Right lobe of liver (tissue), 4 donors: ENCODE results near the genes SEH1L, ZNF519 and ANKRD30B.

DNA sequence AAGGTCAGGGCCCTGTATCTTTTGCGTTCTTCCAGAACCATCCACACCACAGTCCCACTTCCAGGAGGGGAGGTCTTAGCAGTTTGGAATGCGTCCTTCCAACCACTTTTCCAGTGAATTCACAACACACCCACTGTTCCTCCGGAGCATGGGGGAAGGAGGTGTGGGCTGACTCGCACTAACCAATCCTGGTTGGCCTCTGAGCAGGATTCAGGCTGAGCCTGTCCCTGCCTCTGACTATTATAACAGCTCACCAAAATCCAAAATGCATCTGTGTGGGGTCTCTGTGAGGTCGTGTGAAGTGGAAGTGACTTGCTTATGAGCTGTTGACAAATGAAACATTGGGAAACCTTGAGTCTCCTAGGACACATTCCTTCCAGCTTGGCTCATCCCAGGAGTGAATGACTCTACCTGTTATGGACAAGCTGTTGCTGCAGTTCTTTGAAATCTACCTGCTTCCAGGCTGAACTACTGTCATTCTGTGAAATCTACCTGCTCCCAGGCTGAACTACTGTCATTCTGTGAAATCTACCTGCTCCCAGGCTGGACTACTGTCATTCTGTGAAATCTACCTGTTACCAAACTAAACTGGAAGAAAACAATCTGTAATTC, 1.5 kb downstream of the CIDEA start:
- PRO-cap, 4 experiments: no peak in any of the 4 experiments
- RAMPAGE, long total RNA, 2 experiments: no peak in any of the 2 experiments

DNA sequence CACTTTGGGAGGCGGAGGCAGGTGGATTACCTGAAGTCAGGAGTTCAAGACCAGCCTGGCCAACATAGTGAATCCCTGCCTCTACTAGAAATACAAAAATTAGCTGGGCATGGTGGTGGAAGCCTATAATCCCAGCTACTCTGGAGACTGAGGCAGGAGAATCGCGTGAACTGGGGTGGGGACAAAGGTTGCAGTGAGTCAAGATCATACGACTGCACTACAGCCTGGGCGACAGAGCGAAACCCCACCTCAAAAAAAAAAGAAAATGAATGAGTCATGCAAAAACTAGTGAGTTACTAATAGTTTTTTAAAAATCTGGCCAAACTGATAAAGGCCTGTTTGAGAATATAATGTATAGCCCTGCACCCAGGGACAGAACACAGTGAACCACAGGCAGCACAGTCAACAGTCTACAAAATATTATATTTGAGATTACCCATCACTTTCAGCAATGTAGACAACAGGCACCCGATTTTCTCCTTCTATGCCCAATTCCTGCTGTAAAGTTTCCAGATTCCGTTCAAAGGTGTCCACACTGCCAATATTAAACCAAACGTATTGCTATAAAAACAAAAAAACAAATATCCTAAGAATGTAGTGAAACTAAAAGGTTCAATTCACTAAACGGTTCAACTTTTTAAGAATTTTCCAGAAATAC, 17.4 kb downstream of the AFG3L2 start:
- PRO-cap, 4 experiments: no peak in any of the 4 experiments
- RAMPAGE, long total RNA, 2 experiments: no peak in any of the 2 experiments

DNA sequence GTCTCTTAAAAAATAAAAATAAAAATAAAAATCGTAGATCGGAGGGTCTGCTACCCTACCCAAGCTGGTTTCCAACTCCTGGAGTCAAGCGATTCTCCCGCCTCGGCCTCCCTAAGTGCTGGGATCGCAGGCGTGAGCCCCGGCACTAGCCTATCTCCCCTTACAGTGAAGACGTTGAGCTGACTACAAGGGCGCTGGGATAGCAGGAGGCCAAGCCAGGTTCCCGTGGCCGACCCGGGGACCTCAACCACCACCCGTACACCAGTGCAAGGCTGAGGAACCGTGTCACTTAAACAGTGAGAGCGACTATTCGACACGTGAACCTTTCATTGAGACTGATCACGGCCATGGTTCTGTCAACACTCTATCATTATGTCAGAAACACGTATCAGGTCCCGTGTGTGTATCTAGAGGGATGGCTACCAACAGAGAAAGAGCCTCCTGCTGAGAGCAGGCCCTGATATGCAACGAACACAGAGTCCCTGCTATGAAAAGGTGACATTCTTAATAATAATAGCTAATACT, 989 bp downstream of the AFG3L2 start:
- PRO-cap, 4 experiments: peak in 3 of 4 experiments; most common plus-strand start position 406 of the sequence (in 2); most common minus-strand start position 317 of the sequence (in 1)
- RAMPAGE, long total RNA, 2 experiments: no peak in any of the 2 experiments

GRCh38 chr18:12393932-12394412, 13.8 kb upstream of the PRELID3A start:
- PRO-cap, 4 experiments: no peak in any of the 4 experiments
- RAMPAGE, long total RNA, 2 experiments: no peak in any of the 2 experiments

DNA sequence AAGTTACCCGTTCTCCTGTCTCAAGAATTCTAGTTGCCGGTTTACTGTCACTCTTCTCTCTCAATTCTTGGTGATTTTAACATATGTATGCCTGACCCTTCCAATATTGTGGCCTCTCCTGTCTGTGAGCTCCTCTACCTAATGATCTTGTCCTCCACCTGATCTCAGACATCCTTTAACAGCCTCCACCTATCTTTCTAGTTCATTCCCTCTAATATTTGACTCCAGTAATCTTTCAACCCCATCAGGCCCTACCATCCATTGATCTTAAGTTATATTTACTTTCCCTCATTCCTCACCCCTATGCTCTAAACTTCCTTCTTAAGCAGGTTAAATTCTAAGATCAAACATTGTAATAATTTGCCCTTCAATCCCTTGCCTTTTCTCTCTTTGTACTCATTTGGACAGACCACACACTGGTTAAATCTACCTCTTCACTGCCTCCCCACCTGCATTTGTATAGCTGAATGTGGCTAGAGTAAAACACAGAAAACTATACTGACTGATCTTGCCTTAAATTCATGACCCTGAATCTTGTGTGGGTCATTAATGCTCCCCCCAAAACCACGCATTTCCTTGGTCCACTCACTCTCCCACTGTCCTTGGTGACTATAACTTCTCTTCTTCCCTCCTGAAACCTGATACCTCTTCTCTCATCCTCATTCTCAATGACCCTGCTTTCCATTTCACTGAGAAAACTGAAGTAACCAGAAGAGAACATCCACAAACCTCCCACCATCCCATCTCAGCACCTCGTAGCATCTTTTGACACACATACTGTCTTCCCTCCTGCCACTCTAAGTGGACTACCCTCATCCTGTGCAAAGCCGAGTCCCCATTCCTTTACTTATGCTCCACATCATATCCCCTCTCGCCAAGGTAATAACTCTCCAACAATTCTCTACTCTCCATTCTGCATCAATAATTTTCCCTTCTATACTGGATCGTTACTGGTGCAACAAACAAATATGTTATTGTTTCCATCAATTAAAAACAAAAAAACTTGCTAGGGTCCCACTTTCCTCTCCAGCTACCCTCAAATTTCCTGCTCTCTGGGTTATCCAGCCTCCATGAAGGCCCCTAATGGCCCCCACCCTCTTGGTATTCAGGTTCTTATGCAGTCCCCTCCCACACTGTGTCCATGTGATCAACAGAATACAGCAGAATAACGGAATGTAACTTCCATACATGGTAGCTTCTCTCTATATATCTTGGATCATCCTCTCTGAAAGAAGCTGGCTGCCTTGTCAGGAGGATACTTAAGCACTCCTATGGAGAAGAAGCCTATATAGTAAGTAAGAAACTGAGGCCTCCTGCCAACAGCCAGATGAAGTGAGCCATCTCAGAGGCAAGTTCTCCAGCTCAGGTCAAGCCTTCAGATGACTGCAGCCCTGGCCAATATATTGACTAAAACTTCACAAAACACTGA, 47.2 kb downstream of the SPIRE1 start:
- PRO-cap, 4 experiments: no peak in any of the 4 experiments
- RAMPAGE, long total RNA, 2 experiments: no peak in any of the 2 experiments

DNA sequence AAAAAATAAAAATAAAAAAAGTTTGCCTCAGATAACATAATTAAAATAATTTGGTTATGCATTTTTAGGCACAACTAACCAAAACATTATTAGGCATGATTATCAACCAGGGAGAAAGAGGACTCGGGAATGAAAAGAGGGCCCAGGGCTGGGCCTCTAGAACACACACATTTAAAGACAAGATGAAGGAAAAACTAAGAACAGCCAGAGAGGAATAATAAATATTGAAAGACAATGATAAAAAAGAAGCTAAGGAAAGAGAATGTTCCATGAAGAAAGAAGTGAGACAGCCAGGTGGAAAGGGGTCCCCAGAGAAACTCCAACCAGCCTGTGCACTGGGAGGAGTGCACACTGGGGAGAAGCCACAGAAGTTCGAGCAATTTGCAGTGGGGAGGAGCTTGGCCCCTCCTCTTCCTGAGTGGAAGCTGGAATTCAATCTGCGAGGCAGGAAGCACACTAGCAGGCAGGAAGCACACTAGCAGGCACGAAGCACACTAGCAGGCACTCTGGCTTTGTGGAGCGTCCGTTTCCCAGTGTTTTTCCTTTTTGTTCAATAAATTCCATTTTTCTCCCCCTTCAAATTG, 21.1 kb upstream of the SPIRE1 start:
- PRO-cap, 4 experiments: peak in 4 of 4 experiments; most common plus-strand start position 504 of the sequence (in 4); most common minus-strand start position 353 of the sequence (in 3)
- RAMPAGE, long total RNA, 2 experiments: no peak in any of the 2 experiments

- PRO-cap, 4 experiments: peak in 1 of 4 experiments; most common plus-strand start chr18:12776945 (in 1)
- RAMPAGE, long total RNA, 2 experiments: no peak in any of the 2 experiments
Observed at GRCh38 chr18:12776585-12777406, 74.0 kb downstream of the PSMG2 start.

- PRO-cap, 4 experiments: peak in 3 of 4 experiments; most common plus-strand start chr18:12862644 (in 3); most common minus-strand start chr18:12862474 (in 2)
- RAMPAGE, long total RNA, 2 experiments: no peak in any of the 2 experiments
Observed at GRCh38 chr18:12862313-12862959, 21.6 kb downstream of the PTPN2 start.

DNA sequence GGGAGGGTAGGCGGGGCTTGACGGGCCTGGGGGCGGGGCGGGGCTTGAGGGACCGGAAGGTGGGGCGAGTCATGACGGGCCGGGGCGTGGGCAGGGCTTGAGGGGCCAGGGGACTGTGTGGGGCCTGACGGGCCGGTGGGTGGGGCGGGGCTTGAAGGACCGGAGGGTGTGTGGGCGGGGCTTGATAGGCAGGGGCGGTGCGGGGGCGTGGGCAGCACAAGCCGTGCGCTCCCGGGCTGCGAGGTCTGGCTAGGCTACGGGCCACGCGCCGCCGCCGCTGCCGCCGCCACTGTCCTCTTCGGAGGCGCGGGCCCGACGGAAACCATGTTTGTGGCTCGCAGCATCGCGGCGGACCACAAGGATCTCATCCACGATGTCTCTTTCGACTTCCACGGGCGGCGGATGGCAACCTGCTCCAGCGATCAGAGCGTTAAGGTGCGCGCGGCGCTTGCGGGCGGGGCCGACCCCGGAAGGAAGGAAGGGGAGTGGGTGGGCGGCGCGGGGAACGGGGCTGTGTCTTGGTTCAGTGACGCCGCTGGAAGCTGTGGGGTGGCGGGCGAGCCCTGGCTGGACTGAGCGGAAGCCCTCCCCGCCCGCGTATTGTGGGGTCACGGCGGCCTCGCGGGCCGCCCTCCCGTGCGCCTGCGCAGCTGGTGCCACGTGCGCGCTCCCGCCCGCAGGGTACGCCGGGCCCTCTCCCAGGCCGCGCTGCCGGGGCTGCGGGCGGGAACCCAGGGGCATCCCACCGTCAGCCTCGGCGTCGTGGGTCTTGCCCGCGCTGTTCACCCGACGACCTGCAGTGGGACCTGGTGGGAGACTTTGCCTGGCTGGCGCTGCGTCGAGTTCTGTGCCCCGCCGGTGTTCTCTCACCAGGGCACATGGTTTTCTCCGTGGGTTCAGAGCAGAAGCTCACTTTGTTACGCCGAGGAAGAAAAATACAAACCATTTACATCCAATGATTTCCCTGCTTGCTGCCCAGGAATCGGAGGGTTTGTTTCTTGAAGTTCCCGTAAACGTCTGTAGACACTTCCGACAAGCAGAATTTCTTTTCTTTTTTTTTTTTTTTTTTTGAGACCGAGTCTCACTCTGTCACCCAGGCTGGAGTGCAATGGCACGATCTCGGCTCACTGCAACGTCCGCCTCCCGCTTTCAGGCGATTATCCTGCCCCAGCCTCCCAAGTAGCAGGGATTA, at the start of gene SEH1L:
Gene SEH1L (plus strand): TSS at position 214 of the 1,192 bp plus-strand sequence.
- PRO-cap, 4 experiments: peak in 4 of 4 experiments; most common plus-strand start position 526 of the sequence (in 4); most common minus-strand start position 404 of the sequence (in 3)
- RAMPAGE, long total RNA, 2 experiments: start-site peak on the plus strand in 2 of 2 experiments, centred at positions 235 to 237 of the sequence, 495 to 1,001 reads per replicate

DNA sequence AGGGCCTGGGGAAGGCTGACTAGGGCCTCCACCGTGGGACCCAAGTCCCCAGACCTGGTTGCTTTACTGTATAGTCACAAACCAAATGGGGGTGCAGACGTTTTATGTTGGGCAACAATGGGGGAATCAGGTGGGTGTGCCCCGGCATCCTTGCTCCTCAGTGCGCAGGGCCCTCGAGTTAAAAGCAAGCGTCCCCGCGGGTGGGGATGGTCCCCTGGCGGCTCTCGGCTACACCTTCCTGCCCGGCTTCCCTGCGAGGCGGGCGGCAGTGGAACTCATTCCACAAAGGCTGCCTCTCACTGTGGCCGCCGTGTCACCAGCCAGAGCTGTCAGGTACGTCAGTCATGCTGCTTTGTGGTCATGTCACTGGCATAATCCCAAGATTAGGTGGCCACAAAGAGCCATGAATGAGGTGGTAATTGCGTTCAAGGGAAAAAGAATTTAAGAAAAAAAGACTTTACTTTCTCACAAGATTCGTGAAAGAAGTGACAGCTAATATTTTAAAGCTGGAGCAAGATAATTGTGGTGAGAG, 82.5 kb upstream of the LDLRAD4 start:
- PRO-cap, 4 experiments: peak in 2 of 4 experiments; most common plus-strand start position 382 of the sequence (in 2)
- RAMPAGE, long total RNA, 2 experiments: no peak in any of the 2 experiments

GRCh38 chr18:13280332-13281063, 61.9 kb downstream of the LDLRAD4 start:
- PRO-cap, 4 experiments: no peak in any of the 4 experiments
- RAMPAGE, long total RNA, 2 experiments: no peak in any of the 2 experiments

DNA sequence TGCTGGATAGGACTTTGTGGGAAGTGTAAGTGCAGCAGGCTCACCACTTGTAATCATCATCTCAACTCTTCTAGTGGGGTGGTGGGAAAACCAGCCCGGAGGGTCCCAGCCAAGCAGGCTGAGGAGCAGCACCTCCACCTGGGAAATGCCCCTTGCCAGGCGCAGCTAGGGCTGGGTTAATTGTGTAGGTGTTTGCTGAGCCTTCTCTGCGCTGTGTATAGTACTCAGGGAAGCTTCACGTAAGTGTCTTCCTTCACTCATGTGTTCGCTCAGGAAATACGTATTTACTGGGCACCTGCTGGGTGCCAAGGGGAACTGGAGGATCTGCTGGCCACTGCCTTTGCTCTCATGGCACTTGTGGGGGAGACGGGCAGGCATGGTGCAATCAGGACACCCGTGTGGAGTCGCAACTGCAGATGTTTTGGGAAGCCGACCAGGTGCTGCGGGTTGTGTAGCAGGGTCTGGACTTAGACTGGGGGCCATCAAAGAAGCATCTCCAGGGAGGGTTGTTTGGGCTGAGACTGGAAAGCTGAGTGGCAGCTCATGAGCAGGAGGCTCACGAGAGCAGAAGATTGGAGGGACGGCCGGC, 164.5 kb downstream of the LDLRAD4 start:
- PRO-cap, 4 experiments: no peak in any of the 4 experiments
- RAMPAGE, long total RNA, 2 experiments: no peak in any of the 2 experiments

DNA sequence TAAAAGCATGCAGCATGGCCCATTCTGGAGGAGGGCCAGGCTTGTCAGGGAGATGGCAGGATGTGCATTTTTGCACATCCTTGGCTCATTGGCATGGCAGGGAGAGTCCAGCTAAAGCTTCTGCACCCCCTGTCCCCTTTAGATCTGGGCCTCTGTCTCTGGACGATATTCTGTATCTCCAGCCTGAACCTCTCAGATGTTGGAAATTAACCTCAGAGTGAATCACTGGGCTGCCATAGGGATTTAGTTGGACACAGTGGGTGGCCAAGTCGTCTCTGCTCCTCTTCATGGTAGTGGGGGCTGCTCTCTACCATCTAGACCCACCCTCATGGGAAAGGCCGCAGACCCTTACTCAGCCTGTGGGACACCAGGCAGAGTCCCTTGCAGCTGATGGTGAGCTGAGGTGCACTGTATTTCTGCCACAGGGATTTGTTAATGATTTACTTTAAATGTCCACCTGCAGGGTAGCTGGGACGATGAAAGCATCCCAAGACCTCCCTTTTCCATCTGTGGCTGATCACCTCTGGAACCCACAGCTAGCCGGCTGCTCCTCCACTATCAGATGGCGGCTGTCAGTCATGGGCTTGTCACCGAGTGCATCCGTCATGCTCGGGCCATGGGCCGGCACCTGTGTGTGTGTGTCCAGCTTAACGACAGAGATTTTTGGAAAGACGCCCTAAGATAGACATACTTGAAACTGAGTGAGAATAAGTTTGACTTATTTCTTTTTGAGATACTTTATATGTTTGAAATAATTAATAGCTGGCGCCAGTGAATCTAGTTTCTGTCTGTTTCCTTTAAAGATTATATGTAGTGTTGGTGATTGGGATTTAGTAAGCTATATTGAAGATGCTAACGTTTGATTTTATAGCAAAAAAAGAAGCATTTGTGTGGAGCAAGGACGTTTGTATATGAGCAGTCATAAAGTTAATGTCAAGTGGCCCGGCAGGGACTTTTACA, 235.3 kb downstream of the FAM210A start:
- PRO-cap, 4 experiments: no peak in any of the 4 experiments
- RAMPAGE, long total RNA, 2 experiments: no peak in any of the 2 experiments

DNA sequence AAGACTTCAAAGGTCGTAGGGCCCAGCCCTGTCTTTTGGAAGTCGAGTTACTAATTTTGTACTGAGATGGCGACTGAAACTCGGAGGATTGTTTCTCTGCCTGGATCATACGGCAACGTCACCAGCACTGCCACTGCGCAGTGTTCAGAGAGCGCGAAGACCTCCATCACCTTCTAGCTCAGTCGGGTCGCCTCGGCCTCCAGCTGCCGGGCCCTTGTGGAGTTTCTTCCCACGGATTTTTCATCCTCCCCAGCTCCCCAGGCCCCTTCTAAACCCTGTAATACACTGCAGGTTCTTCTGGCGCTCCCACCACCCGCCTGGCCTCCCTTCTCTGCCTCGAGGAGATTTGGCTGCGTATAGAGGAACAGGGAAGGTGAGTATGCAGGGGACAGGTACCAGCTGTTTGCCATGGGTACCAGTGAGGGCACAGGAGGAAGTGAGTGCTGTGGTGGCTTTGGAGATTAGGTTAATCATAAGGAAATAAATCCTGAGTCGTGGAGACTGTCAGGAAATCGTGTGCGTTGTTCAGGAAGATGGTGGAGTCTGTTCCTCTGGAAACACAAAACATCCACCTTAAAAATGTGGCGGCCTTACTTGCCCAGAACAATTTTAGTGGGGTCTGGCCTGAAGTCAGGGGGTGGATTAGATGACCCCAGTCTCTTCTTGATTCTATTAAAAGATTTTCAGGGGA, 230.5 kb downstream of the FAM210A start:
- PRO-cap, 4 experiments: no peak in any of the 4 experiments
- RAMPAGE, long total RNA, 2 experiments: no peak in any of the 2 experiments

GRCh38 chr18:13499758-13500000, 226.7 kb downstream of the FAM210A start:
- PRO-cap, 4 experiments: no peak in any of the 4 experiments
- RAMPAGE, long total RNA, 2 experiments: no peak in any of the 2 experiments

GRCh38 chr18:13610906-13611676, 115.3 kb downstream of the FAM210A start:
- PRO-cap, 4 experiments: peak in 1 of 4 experiments; most common plus-strand start chr18:13611464 (in 1)
- RAMPAGE, long total RNA, 2 experiments: no peak in any of the 2 experiments

GRCh38 chr18:13868809-13869362, 44.9 kb downstream of the MC5R start:
- PRO-cap, 4 experiments: no peak in any of the 4 experiments
- RAMPAGE, long total RNA, 2 experiments: no peak in any of the 2 experiments

- PRO-cap, 4 experiments: peak in 4 of 4 experiments; most common plus-strand start chr18:14132573 (in 2); most common minus-strand start chr18:14132420 (in 2)
- RAMPAGE, long total RNA, 2 experiments: start-site peak on the minus strand in 1 of 2 experiments, at chr18:14132441-14132460 at its widest, 10 reads per replicate
Observed at GRCh38 chr18:14131711-14132940, at the start of gene ZNF519. Gene ZNF519, minus strand, starts transcription at chr18:14132435.

DNA sequence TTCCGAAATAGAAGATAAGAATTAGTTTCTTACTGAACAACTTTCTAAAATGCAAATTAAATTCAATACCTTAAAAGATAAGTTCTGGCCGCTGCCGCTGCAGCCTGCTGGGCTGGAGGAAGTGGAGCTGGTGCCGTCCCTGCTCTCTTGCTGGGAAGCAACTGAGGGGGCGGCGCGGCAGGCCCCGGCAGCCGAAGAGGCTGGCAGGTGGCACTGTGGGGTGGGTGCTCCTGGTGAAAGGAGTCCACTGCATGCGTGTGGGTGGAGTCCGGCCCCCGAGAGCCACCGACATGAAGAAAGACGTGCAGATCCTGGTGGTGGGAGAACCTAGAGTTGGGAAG, 89.5 kb upstream of the ZNF519 start:
- PRO-cap, 4 experiments: no peak in any of the 4 experiments
- RAMPAGE, long total RNA, 2 experiments: no peak in any of the 2 experiments

GRCh38 chr18:14747353-14748527, at the start of gene ANKRD30B:
Gene ANKRD30B, plus strand, starts transcription at chr18:14748172.
- PRO-cap, 4 experiments: no peak in any of the 4 experiments
- RAMPAGE, long total RNA, 2 experiments: no peak in any of the 2 experiments